ENCODE measurements around the gene NMD3.

DNA sequence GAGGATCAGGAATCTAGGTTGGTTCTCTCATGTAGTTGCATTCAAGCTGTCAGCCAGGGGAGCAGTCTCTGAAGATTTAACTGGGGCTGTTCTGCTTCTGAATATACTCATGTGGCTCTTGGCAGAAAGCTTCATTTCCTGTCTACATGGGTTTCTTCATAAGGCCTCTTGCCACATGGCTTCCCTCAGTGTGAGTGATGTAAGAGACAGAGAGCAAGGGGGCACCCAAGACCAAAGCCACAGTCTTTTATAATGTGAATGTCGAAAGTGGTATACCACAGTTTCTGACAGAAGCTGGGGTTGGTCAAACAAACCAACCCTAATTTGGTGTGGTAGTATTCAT is 123.9 kb downstream of the B3GALNT1 start:
- PRO-cap, 10 experiments, result peak in 2 of 10 experiments; most common plus-strand start position 278 of the sequence (in 1); most common minus-strand start position 70 of the sequence (in 1)

- PRO-cap, 10 experiments, result no peak in any of the 10 experiments
These were observed 50.1 kb upstream of the NMD3 start for GRCh38 chr3:161171050-161171455.

DNA sequence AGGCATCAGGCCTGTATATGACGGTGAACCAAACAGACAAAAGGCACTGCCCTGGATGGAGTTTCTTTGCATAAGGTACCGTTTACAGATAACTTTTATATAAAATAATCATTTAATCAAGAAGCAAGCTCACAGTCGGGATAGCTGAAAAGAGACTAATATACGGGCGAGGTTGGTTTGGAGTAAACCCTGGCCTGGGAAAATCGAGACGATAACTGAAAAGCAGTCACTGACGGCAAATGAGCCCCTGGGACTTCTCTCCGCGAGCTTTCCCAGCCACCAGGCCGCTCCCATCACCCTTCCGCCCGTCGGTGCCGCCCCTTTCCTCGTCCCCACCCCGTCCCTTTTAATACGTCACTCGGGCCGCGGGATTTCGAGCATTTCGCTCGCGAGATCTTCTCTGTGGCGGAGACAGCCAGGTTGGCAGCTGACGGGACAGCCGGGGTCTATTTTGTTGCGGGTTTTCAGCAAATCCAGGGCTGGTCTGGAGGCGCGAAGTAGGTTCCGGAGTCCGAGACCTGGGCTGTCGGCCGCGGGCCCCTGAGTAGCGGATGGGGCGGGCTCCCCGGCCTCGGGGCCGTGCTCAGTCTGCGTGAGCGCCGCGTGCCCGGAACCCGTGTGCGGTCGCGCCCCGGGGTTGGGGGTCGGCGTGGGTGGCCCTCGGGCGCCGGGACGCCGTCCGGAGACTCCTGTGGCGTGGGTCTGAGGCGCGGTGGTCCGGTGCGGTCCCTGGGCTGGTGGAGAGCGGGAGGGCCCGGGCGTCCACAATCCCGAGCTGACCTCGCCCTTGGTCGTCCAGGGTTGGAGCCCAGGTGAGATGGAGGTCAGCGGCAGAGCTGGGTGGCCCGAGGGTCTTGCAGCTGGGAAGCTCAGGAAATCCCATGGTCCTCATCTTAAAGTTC is at the start of gene NMD3:
NMD3 (plus strand) TSS at position 399 of the 902 bp plus-strand sequence.
- PRO-cap, 10 experiments, result peak in 10 of 10 experiments; most common plus-strand start position 403 of the sequence (in 6); most common minus-strand start position 295 of the sequence (in 7)

GRCh38 chr3:161600031-161600713 is 103.6 kb downstream of the OTOL1 start:
- PRO-cap, 10 experiments, result no peak in any of the 10 experiments

DNA sequence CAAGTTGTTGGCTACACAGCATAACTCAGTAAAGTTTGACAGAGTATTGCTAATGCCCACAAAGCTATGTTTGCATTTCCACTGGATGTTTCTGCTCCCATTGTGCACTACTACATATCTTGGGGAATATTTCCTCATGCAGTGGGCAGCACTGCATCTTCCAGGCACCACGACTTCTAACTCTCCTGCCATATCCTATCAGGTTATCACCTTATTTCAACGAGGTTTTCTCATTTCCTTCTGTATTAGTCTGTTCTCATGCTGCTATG is 789.1 kb downstream of the SI start:
- PRO-cap, 10 experiments, result no peak in any of the 10 experiments

- PRO-cap, 10 experiments, result no peak in any of the 10 experiments
These were observed 625.7 kb downstream of the SI start for GRCh38 chr3:164452609-164453004.

GRCh38 chr3:165206660-165207465 is 10.7 kb upstream of the SLITRK3 start:
- PRO-cap, 10 experiments, result no peak in any of the 10 experiments

GRCh38 chr3:165785782-165786529 is 51.3 kb downstream of the BCHE start:
- PRO-cap, 10 experiments, result no peak in any of the 10 experiments

DNA sequence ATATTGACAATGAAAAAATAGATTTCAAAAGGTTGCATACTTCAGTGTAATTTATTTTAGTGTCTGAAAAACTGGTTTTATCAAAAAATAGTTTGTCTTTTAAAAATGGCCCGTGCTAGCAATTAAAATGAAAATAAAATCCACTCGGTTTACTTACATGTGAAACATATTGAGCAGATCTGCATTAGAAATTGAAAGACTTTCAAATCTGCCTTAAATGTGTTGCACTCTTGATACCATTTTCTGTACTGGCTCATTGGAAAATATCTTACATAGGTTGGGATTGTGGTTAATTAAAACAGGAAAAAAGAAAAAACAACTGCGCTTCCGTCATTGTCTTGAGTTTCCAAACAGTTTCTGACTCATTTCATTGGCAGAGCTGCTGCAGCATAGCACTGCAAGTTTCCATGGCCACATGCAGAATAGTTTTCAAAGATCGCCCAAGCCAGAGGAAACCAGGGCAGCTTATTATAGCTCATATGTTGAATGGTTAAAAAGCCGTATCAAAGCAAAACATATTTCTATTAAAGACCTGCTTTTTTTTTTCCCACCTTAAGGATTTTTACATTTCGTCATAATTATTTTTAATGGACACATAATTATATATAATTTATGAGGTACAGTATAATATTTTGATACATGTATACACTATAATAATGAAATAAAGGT is 446.6 kb upstream of the BCHE start:
- PRO-cap, 10 experiments, result no peak in any of the 10 experiments

DNA sequence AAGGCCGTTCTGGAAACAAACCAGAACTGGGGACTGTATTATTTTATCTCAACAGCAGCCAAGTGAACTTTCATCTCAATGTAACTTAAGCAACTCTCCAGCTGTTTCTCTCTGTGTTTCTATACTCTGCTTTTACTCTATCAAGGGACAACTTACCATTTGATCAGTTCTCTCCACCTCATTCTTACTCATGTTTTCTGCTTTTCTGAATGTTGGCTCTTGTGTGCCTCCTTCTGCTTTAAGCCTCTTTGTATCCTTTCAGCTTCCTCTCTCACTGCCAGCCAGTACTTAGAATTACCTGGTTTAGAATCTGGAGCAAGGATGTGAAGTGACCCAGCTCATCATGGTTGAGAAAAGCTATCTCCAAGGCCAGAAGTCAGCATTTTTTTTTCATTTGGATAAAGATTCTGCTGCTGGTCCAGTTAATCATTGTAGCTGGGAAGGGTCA is 16.1 kb upstream of the WDR49 start:
- PRO-cap, 10 experiments, result peak in 1 of 10 experiments; most common minus-strand start position 188 of the sequence (in 1)

GRCh38 chr3:167870688-167871153 is 135.2 kb downstream of the SERPINI1 start:
- PRO-cap, 10 experiments, result no peak in any of the 10 experiments

DNA sequence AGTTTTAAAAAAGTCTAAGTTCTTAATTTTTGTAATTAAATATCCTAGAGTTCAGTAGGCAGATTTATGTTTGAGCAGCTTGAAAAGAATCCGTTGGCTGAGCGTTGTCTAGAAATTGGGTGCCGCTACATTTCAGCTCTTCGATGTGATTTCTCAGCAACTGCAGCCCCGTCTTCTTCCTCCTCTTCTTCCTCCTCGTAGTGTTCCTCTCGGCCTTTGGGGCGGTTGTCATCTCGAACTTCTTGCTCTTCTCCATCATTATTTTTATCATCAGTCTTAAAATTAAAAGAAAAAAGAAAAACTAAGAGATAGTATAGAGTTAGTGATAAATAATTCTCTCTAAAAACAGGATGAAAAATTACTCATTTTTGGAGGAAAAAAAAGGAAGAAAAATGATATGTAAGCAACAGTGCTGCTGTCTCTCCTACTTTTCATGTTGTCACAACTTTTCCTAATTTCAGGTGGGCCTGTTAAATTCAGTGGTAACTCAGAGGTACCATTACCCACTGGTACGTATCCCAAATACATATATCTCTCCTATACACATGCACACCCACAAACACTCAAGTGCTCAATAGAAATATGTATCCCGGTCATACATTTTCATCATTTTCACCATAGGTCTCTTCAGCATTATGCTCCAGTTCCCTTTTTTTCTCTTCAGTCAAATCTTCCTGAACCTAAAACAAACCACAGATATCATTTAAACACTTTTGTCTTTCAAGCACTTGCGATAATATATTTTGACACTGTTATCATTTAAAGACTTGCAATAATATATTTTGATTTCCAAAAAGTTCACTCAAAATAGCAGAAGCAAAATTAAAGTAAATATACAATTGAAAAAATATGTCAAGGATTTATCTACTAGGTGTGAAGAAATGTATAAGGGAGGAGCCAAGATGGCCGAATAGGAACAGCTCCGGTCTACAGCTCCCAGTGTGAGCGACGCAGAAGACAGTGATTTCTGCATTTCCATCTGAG is 85.3 kb downstream of the GOLIM4 start:
- PRO-cap, 10 experiments, result no peak in any of the 10 experiments

DNA sequence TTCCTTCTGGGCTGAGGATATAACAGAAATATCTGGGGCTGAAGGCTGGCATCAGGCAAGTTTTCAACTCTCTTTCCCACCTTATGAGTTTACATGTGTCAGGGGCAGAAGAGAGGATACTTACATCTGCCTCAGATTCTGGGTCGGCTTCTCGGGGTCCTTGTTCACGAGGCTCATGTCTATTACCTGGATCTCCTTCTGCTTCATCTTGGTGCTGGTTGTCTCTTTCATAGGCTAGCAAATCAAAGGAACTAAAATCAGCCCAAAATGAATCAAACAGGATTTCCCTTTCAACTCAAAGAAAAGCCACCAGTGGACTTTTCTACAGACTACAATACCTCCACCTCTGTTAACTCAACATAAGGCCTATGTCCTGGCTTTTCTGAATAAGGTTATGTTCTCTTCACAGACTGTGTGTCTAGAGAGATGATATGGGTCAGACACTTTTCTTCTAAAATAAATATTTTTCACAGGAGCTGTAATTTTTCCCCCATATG is 68.1 kb downstream of the GOLIM4 start:
- PRO-cap, 10 experiments, result no peak in any of the 10 experiments

- PRO-cap, 10 experiments, result no peak in any of the 10 experiments
These were observed 4.4 kb downstream of the GOLIM4 start for GRCh38 chr3:168091378-168091767.

DNA sequence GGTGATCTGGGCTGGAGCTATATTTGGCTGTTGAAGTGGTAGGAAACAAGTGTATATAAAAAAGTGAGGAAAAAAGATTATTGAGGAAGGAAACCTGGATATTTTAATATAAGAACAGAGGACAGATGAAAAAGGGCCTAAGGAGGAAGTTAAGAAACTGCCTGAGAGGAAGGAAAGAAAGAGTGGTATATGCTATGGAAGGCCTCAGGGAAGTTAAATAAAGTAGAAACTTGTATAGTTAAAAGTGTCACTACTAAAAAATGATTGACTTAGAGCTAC is 164.9 kb upstream of the GOLIM4 start:
- PRO-cap, 10 experiments, result no peak in any of the 10 experiments

DNA sequence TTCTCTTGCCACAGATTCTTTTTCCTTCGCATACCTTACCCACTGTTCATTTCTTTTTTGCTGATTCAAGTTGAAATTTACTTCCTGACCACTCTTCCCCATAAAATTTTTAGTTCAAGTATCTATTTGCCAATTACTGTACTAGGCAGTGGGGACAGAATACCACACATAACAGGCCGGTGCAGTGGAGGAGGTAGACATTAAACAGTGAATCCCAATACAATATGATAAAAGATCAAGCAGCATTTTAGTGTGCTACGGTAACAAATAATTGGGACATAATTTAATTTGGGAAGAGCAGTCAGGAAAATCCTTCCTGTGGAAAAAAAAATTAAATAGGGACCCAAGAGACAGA is 464.9 kb downstream of the MECOM start:
- PRO-cap, 10 experiments, result no peak in any of the 10 experiments

- PRO-cap, 10 experiments, result no peak in any of the 10 experiments
These were observed 457.5 kb downstream of the MECOM start for GRCh38 chr3:169205929-169206441.

DNA sequence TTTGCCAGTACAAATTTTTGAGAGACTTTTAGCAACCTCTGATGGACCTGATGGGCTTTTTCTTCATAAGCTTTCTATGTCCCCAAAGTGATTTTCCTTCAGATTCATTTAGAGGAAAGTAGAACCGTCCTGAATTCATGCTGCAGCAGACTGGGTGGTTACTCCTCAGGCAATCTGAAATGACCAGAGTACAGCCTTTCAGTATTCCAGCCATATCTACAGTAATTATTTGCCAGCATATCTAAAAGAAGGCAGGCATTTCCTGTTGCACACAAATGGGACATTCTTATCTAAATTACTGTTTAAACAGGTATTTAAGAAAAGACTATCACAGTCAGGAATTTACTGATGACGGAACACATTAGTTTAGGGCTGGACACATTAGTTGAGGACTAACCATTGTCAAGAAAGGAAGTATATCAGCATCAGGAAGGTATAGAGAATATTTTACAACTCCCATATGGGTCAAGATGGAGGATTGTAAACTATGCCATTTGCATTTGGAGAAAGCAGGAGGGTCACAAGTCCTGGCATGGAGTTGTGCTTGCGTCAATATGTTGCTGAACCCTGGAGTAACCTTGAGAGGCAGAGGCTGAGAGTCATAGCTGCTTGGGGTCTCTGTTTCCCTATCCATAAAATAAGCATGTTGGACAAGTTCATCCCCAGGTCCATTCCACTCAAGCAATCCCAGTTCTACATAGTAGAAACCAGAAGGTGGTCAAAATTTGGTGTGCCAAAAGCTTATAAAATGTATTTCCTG is 273.8 kb downstream of the MECOM start:
- PRO-cap, 10 experiments, result peak in 1 of 10 experiments; most common minus-strand start position 152 of the sequence (in 1)

DNA sequence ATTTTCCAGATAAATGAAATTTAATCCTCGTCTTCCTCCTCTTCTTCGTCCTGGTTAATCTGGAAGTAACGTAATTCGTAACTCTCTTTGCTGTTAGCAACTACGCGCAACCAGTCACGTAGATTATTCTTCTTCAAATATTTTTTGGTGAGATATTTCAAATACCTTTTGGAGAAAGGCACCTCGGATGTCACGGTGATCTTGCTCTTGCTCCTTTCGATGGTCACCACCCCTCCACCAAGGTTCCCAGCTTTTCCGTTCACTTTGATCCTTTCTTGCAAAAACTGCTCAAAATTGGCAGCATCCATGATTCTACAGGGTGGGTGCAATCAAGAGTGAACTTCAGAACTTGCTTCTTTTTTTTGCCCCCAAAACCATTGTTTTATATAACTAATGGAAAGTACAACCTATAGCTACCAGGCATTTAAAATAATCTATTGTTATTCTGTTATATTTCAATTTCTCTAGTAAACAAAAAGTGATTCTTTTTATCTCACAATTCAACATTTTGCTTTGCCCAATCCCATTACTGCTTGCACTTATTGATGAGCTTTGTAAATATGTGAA is 179.8 kb downstream of the MECOM start:
- PRO-cap, 10 experiments, result no peak in any of the 10 experiments

DNA sequence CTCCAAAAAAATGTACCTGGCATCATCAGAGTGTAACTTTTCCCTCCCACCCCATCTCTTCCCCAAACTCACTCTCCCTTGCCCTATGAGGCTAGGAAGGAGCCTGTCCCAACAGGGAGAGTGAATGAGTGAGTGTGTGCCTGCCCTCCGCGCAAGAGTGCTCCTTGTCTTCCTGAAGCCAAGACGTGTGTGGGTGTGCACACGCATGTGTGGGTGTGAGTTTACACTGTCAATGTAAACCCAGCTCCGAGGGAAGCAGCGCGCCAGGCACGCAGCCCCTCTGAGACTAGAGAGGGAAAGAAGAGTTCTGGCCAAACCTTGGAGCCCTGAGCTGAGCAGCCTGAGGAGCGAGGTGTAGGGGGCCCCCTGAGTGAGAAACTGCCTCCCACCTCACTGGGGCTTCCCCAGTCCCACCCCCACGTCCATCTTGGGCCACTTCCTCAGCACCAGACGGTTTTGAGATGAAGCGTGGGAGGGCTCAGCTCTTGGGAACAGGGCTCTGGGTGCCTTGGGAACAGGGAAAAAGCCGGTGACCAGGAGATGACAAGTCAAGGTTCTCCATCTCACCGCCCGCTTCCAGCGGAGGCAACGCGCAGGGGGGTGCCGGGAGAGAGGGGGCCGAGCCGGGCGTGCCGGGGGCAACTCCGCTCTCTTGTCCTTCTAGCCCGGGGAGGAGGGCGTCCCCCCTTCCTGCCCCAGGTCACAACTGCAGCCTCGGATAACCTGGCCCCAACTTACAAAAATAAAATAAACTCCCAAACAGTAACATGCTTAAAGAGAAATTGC is 5.1 kb downstream of the MECOM start:
- PRO-cap, 10 experiments, result peak in 2 of 10 experiments; most common plus-strand start position 232 of the sequence (in 1); most common minus-strand start position 159 of the sequence (in 2)